ENCODE data around the genes TTN and CCDC141.

DNA sequence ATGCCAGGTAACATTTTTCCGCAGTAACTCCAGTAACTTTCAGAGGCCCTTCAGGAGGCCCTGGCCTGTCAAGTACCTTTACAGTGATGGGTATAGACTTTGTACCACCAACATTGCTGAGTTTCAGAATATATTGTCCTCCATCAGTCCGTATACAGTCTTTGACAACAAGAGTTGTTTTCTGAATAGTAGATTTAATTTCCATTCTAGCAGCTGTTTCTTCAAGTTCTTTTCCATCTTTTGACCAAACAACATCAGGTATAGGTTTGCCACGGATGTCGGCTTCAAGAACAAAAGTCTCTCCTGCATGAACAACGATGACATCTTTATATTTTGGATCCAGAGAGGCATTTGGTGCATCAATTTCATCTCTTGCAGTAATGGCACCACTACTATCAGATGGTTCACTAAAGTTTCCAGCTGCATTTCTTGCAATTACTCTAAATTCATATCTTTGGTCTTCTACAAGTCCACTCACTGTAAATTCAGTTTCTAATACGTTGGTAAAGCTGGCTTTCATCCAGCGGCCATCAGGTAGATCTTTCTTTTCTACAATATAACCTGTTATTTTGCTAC, 83.8 kb downstream of the PLEKHA3 start:
- PRO-cap = no peak
- RAMPAGE, long total RNA, 3 experiments = no peak in any of the 3 experiments

GRCh38 chr2:178617555-178618208, 137.4 kb downstream of the PLEKHA3 start:
- PRO-cap = no peak
- RAMPAGE, long total RNA, 3 experiments = no peak in any of the 3 experiments

DNA sequence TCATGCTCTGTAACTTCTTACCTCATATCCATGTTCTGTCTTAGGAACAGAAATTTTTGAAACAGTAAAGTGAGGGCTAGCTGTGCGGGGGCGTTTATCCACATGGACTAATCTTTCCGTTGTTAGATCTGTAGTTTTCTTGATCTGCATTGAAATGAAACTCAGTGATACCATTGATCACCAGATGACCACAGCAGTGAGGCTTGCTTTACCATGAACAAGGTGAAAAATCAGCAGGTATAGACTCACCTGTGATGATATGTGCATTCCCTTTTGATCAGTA, 21.7 kb downstream of the TTN start:
- PRO-cap = no peak
- RAMPAGE, long total RNA, 3 experiments = no peak in any of the 3 experiments

- PRO-cap = no peak
- RAMPAGE, long total RNA, 3 experiments = no peak in any of the 3 experiments
Observed at GRCh38 chr2:178807011-178808089, at the start of gene TTN. TSS of gene TTN (minus strand) at chr2:178807423.

DNA sequence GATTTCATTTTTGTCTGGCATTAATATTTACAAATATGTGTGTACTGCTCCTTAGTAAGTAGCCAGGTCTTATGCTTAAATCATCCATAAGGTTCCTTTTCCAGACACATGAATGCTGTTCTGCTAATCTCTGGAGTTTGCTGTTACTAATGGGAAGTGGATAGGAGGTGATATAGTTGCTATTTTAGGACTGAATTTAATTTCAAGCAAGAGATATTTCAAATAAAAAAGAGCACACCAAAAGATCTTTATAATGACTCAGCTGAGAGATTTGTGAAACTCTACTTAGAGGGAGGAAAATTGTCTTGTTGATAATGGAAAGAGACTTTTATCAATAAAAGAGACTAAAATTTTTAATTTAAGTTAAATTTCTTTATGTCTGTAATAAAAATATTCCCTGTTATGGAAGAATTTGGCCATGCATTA, 880 bp upstream of the TTN start:
- PRO-cap = no peak
- RAMPAGE, long total RNA, 3 experiments = no peak in any of the 3 experiments

DNA sequence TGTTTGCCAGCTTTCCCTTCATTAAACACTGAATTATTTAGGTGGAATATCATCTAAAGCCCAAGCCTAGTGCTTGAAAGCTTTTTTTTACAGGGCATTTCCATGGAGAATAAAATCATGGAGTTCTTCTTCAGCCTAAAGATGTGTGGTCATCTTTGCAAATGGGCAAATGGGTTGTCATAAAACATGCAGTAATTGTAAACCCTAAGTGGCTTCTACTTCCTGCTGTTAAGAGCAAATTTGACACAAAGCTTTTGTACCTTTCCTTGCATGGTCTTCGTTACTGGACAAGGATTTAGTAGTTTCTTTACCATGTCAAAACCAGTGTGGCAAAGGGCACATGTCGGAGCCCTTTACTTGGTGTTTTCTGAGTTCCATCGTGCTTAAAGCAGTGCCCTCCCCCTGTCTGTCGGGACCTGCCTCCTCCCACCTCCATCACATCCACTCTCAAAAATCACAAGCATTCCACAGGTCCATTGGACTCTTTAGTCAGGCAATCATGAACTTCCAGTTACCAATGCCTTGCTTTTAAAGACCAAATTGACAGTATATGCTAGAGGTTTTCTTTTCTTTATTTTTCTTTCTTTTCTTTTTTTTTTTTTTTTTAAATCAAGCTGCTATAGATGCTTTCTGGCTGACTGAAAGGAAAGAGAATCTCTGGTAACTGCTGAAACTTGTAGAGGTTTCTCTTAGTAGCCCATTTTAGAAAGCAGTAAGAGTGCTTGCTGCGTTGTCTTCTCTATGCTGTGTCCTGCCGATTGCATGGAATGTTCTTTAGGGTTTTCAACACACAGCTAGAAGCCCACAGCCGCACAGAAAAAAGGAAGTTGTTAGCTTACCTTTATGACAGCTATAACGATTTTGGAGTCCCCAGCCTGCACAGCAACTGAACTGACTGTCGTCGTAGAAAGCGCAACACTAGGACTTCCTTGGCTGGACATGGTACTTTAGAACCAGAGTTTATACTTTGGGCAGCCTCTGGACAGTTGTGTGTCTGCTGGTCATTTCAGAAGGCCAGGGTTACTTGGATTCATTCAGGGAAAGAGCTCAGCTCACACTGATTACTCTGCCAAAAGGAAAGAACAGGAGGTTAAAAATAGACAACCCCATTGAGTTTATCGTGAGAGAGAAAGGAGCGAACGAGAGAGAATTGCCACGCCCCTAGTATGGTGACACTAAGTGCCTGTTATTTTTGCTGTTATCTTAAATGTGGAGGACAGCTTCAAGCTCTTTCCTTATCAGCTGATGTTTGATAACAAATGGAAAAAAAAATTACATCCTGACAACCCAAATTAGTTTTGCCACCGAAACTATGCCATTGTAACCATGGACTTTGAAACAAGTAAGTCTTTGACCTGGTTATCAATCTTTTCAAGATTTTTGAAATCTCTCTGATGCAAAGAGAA, at the start of gene CCDC141:
CCDC141 (minus strand) TSS at position 1,137 of the 1,406 bp plus-strand sequence.
- PRO-cap = no peak
- RAMPAGE, long total RNA, 3 experiments = start-site peak on the minus strand in 2 of 3 experiments, centred at positions 1,033 to 1,051 of the sequence, 28 to 131 reads per replicate

DNA sequence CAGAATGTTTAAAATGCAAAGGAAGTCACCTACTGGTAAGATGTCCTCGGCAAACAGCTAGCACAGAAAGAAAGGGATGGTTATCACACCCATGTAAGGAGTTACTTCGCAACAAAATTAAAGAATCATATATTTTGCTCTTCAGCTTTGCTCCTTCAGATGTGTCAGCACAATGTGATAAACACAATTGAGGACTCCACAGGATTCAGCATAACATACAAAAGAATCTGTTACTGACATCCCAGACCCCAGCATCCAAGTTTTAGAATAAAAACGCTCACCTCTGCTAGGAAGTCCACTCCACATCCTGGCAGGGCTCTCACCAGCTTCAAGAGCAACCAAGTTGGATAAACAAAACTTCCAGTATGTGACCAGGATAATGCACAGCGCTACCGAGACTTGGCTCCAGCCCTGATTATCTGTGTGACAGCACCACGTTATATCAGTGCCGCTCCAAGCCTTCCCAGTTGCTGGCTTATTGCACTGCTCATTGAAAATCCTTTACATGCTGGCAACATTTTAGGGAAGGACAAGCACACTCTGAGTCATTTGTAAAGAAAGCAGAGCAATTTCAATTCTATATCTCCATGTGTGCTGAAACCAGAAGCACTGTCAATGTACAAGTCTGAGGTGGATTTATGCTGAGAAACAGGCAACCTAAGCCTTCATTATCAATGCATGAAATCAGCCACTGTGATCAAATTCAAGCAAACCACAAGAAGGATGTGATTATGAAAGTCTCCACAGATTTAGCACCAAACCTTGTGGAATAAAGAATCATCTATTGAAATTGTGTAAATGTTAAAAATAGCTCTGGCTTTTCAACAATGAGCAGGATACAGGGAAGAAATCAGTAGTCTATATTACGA, 115.7 kb downstream of the ZNF385B start:
- PRO-cap = no peak
- RAMPAGE, long total RNA, 3 experiments = no peak in any of the 3 experiments

DNA sequence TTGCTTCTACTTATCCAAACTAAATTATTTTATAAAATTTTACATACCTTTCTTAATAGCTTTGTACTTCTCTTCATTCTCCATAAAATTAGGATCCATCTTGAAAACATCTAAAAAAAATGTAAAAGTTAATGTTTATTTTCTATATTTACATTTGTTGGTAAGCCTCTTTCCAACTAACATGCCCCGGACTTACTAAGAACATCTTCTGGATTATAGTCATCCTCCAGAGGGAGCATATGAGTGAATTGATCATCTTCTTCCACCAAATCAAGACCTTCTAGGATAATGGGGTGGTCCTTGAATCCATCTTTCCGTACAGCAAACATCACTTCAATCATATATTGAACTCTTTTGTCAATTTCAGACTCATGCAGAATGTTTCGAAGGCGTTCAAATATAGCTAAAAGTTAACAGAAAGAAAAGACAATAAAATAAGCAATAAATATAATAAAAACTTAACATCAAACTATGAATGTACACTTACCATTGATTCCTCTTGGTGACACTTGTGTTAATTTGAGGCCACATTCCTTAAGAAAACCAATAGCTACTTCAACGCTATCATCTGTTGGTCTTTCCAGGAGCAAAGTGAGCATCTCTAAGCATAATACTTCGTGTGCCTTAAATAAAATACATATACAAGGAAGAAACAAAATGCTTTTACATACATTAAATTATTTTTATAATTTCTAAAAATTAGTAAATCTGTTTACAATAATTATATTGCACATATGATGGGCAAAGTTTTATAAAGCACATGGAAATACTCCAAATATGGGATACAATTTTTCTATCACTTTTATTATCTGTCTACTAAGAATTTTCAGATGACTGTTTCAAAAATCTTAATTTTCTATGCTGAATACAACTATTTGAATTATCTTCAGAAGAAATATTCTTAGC, 36.4 kb downstream of the CWC22 start:
- PRO-cap = no peak
- RAMPAGE, long total RNA, 3 experiments = no peak in any of the 3 experiments

DNA sequence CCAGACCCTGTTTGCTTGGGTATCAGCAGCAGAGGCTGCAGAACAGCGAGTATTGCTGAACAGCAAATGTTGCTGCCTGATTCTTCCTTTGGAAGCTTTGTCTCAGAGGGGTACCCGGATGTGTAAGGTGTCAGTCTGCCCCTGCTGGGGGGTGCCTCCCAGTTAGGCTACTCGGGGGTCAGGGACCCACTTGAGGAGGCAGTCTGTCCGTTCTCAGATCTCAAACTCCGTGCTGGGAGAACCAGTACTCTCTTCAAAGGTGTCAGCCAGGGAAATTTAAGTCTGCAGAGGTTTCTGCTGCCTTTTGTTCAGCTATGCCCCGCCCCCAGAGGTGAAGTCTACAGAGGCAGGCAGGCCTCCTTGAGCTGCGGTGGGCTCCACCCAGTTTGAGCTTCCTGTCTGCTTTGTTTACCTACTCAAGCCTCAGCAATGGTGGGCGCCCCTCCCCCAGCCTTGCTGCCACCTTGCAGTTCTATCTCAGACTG, 389.5 kb upstream of the UBE2E3 start:
- PRO-cap = no peak
- RAMPAGE, long total RNA, 3 experiments = no peak in any of the 3 experiments

DNA sequence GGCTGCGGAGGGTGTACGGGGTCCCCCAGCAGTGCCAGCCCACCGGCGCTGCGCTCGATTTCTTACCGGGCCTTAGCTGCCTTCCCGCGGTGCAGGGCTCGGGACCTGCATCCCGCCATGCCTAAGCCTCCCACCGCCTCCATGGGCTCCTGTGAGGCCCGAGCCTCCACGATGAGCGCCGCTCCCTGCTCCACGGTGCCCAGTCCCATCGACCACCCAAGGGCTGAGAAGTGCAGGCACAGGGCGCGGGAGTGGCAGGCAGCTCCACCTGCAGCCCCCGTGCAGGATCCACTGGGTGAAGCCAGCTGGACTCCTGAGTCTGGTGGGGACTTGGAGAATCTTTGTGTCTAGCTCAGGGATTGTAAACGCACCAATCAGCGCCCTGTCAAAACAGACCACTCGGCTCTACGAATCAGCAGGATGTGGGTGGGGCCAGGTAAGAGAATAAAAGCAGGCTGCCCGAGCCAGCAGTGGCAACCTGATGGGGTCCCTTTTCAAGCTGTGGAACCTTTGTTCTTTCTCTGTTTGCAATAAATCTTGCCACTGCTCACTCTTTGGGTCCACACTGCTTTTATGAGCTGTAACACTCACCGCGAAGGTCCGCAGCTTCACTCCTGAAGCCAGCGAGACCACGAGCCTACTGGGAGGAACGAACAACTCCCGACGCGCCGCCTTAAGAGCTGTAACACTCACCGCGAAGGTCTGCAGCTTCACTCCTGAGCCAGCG, 288.7 kb upstream of the UBE2E3 start:
- PRO-cap = no peak
- RAMPAGE, long total RNA, 3 experiments = no peak in any of the 3 experiments

DNA sequence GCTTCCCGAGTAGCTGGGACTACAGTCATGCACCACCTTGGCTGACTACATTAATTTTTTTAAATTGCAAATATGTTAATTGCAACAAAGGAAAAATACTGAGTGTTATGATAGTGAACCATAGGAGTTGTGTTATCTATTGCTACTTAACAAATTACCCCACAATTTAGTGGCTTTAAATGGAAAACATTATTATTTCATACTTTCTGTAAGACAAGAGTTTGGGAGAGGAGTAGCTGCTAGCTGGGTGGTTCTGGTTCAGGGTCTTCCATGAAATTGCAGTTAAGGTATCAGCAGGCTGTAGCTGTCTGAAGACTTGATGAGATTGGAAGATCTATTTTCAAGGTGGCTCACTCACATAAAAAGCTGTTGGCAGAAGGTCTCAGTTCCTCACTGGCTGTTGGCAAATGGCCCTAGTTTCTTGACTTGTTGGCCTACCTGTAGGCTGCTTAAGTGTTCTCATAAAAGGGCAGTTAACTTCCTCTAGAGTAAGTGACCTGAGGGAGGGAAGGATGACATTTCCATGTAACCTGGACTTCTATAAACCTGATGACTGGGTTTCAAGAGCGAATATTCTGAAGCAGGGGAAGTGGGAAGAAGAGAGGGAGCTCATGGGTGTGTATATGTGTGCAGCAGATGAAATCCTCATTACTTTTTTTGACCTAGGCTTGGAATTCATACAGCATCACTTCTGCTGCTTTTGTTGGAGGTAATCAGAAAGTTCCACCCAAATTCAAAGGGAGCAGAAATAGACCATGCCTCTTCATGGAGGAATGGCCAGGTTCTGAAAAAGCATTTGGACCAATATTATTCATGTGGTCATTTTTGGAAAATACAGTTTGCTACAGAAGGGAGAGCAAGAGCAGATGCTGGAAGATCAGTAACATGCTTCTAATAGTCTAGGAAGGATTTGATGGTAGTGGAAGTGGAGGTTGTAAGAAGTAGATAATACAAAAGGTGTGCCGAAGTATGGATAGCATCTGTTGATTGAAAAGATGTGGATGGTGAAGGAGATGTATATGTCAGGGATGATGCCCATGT, 33.0 kb downstream of the UBE2E3 start:
- PRO-cap = no peak
- RAMPAGE, long total RNA, 3 experiments = no peak in any of the 3 experiments

DNA sequence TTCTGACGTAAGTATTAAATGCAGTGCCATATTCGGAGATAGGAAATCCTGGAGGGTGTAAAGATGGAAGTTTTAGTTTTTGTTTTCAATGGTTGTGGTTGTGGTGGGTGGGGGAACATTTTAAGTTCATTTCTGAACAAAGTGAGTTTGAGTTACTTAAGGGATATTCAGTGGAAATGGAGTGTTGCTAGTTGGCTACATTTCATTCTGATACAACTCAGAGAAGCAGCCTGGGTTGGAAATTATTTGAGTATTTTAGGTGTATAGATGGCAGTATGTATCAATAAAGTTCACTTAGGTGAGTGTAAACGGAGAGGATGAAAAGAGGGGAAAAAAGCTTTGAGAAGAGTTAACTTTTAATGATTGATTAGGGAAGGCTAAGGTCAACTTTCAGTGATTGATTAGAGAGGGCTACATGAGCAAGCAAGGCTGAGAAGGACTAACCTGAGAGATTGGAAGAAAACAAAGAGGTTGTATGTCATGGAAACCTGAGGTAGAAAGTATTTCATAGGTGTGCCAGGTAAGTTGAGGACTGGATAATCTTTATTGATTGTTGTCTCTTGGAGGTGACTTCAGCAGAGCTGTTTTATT, 33.8 kb downstream of the UBE2E3 start:
- PRO-cap = no peak
- RAMPAGE, long total RNA, 3 experiments = no peak in any of the 3 experiments

DNA sequence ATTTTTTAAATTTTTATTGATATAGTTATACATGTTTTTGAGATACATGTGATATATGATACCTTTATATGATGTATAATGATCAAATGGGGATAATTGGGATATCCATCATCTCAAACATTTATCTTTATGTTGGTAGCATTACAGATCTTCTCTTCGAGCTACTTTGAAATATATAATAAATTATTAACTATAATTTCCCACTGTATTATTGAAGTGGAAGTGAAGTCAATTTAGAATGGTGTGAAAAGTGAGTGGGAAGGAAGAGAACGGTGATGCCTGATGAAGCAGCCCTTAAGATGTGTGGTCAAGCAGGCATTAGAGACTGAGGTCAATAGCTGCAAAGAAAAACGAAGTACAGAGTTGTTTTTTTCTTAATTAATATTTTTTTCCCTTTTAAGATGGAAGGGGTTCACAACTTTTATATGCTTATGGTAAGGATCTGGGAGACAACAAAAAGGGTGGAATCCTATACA, 34.3 kb downstream of the UBE2E3 start:
- PRO-cap = no peak
- RAMPAGE, long total RNA, 3 experiments = no peak in any of the 3 experiments

DNA sequence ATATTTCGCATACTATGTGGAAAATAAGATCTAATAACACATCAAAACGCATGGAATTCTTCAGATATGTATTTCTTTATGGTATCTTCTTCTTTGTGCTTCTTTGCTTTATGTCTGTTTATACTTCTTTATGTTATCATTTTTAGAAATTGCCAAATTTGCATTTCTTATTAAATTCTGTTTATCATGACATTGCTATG, 75.8 kb upstream of the ITGA4 start:
- PRO-cap = no peak
- RAMPAGE, long total RNA, 3 experiments = no peak in any of the 3 experiments

DNA sequence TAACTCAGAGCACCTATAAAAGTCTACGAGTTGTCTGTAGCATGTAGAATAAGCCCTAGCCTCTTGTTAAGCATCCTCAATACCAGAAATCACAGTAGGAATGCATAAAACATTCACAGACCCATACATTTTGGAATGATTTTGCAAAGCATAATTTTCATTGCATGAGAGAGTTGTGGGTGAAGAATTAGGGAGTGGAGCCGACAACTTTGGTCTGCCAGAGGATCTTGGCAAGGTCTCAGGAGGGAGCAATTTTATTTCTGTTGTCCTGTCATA, 2.3 kb downstream of the ITGA4 start:
- PRO-cap = no peak
- RAMPAGE, long total RNA, 3 experiments = no peak in any of the 3 experiments

DNA sequence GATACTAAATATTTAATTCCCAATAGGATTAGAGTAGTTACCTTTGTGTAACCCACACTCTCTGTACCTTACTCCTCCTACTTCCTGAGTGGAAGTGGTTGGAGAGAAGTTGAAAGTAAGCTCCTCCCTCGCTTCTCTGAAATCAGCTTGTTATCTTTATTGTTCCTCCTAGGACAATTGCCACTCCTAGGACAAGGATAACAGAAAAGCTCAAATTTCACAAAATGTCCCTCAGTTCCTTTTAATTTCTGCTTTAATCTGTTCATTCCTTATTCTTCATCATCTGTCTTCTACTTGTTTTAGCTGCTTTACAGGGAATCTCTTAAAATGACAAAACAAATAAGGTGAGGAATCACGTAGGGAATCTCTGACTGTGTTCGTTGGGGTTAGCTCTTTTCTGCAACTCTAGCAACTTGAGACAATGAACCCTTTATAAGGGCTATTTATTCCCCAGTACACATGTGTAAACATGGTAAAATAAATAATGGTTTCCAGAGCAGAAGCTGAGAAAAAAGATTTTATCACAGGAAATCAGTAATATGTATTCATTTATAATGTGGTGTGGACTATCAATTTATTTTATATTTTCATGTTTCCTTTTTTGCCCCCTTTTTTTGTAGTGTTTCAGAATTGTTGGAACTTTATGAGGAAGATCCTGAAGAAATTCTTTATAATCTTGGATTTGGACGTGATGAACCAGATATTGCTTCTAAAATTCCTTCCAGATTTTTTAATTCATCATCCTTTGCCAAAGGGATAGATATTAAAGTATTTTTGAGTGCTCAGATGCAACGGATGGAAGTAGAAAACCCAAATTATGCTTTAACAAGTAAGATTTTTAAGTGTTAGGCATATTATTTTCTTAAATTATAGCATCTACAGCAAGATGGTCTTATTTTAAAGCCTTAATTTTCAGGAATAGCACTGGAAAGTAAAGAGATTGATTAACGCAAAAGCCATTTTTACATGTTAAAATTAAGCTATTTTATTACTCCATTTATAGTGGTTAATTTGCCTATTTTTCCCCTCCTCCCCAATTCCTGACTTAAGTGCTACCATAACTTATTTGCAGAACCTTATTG, 8.9 kb downstream of the ITPRID2 start:
- PRO-cap = no peak
- RAMPAGE, long total RNA, 3 experiments = no peak in any of the 3 experiments

DNA sequence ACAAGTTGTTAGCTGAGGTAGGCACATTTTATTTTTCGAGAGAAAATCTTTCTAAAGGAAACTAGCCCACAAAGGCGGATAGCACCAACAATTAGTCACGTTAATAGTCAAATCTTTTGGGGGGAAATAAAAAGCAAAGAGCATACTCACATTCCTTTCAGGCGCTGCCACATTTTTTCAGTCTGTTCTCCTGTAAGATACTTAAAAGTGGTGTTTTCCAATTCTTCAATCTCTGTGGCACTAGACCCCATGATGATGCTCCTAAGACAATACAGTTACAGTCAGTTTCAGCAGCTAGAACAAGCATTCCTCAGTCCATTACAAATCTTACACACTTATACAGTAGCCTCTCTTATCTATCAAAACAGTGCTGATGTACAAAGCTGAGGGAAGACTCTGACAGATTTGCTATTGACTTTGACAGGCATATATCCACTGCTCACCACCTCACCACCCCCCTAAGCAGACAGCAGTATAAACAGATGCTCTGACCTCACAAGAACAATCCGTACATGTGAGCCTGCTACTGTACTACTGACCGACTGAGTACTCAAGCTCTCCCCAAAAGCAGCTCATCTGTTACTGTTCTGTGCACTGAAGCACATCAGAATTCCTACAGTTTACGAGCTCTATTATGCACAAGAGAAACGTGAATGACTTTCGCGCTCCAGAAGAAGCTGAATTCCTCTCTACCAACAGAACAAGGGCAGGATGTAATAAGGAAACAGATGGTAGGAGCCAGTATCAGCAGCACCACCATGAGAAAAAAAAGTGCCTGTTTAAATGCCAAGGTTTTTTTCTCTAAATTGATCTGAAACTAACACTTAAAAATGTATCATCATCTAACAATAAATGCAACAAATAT, 95.5 kb upstream of the PDE1A start:
- PRO-cap = no peak
- RAMPAGE, long total RNA, 3 experiments = no peak in any of the 3 experiments

DNA sequence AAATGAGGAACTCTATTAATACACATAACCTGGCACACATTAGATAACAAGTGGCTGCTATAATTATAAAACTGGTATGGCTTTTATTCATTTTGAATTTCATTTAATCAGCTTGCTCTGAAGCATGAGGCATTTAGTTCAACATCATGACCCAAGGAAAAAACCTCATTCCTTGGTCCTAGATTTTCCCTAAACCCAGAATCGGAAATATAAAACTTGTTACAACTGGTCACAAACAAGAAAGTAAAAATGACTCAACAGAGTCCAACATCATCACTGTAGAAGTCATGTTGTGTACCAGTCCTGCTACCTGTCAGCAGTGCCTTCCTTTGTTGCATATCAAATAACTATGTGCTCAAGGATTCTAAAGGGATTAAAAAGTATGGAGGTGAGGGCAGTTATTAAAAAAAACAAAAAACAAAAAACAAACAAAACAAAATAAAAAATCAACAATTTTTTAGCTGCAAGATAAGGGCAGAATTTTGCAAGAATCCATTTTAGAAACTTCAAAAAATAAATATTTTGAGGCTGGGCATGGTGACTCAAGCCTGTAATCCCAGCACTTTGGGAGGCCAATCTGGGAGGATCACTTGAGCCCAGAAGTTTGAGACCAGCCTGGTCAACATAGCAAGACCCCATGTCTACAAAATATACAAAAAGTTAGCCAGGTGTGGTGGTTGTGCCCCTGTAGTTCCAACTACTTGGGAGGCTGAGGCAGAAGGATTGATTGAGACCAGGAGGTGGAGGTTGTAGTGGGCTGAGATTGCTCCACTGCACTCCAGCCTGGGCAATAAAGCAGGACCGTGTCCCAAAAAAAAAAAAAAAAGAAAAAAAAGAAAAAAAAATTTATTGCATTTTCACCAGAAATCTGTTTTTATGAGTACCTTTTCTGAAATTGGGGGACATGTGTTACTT, 18.3 kb downstream of the NCKAP1 start:
- PRO-cap = no peak
- RAMPAGE, long total RNA, 3 experiments = no peak in any of the 3 experiments

DNA sequence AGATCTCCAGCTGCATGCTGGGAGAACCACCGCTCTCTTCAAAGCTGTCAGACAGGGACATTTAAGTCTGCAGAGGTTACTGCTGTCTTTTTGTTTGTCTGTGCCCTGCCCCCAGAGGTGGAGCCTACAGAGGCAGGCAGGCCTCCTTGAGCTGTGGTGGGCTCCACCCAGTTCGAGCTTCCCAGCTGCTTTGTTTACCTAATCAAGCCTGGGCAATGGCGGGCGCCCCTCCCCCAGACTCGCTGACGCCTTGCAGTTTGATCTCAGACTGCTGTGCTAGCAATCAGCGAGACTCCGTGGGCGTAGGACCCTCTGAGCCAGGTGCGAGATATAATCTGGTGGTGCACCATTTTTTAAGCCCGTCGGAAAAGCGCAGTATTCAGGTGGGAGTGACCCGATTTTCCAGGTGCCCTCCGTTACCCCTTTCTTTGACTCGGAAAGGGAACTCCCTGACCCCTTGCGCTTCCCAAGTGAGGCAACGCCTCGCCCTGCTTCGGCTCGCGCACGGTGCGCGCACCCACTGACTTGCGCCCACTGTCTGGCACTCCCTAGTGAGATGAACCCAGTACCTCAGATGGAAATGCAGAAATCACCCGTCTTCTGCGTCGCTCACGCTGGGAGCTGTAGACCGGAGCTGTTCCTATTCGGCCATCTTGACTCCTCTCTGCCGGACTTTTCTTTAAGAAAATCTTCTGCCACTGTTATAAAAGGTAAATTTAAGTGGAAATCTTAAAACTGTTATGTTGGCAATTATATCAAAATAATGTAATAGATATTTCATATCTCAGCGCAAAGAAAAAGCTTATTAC, 313.6 kb upstream of the FSIP2 start:
- PRO-cap = no peak
- RAMPAGE, long total RNA, 3 experiments = start-site peak on the plus strand in 1 of 3 experiments, centred at position 232 of the sequence, 5 reads per replicate

- PRO-cap = no peak
- RAMPAGE, long total RNA, 3 experiments = no peak in any of the 3 experiments
Observed at GRCh38 chr2:185782357-185782630, 43.7 kb downstream of the FSIP2 start.

Data from subcutaneous adipose tissue (tissue), 3 donors.